Measurements from ENCODE around the genes CNKSR3 and TIAM2.

GRCh38 chr6:153130334-153130870 is 680 bp downstream of the RGS17 start:
- PRO-cap, 10 experiments: no peak in any of the 10 experiments

DNA sequence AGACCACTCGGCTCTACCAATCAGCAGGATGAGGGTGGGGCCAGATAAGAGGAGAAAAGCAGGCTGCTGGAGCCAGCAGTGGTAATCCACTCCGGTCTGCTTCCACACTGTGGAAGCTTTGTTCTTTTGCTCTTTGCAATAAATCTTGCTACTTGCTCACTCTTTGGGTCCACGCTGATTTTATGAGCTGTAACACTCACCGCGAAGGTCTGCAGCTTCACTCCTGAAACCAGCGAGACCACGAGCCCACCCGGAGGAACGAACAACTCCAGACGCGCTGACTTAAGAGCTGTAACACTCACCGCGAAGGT is 3.2 kb upstream of the RGS17 start:
- PRO-cap, 10 experiments: no peak in any of the 10 experiments

- PRO-cap, 10 experiments: peak in 4 of 10 experiments; most common plus-strand start chr6:154344137 (in 2); most common minus-strand start chr6:154343781 (in 3)
Observed at GRCh38 chr6:154343591-154344416, 12.8 kb downstream of the IPCEF1 start.

DNA sequence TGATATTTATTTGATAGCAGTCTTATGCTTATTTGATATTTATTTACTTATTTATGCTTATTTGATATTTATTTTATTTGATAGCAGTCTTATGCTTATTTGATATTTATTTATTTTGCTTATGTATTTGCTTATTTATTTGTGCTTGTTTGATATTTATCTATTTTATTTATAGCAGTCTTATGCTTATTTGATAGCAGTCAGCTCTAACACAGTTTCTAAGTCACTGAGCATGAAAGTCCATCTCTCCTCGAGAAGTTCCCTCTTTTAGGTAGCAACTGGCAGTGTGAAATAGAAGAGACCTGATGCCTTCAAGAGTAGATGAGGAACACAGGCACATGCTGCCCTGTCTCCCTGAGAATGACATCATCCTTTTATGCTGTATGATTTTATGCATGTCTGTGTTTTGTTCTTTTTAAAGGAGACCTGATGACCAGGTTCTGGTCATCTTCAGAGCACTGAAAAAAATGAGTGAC is 29.2 kb downstream of the CNKSR3 start:
- PRO-cap, 10 experiments: no peak in any of the 10 experiments

- PRO-cap, 10 experiments: no peak in any of the 10 experiments
Observed at GRCh38 chr6:154501182-154501827, 9.2 kb downstream of the CNKSR3 start.

DNA sequence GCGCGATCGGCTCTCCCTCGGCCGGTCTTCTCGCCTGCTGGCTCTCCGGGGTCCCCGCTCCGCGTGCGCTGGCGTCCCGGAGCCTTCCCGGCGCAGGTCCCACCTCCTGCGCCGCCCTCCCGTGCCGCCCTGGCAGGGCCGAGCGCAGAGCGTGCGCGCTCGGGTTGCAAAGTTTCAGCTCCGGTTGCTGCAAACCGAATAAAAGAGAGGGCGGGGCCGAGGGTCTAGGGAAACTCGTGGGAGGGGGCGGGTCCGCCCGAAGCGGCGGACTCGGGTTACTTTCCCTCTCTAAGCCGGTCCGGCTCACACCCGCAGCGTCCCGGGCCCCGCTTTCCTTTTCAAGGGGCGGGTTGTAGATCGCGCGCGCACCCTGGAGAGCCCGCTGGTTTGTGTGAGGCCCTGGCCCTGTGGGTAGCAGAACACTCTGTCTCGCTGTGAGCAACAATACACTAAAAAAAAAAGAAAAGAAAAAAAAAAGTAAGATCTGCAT is at the start of gene CNKSR3:
Gene CNKSR3, minus strand, starts transcription at position 200 of the 490 bp plus-strand sequence.
- PRO-cap, 10 experiments: peak in 9 of 10 experiments; most common plus-strand start position 278 of the sequence (in 8); most common minus-strand start position 70 of the sequence (in 5)

- PRO-cap, 10 experiments: peak in 4 of 10 experiments; most common plus-strand start chr6:154995262 (in 2)
Observed at GRCh38 chr6:154995164-154996207, at the start of gene TIAM2. TSS of gene TIAM2 (plus strand) at chr6:154995315.

DNA sequence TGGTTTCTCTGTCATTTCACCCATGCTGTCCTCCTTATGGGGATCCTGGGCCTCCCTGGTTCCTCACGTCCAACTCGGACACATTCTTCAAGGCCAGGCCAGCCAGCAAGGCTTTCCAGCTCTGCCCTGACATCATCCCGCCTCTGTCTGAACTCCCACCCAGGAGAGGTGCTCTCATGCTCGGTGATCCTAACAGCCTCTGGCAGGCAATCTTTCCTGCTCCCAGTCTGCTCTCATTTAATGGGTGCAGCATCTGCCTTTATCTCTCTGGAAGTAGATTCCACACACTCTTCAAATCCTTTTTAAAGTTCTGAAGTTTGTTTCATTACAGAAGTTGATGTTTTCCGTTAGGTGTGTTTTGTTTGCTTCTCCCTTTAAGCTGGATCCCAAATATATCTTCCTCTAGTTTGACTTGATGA is 83.4 kb downstream of the TIAM2 start:
- PRO-cap, 10 experiments: no peak in any of the 10 experiments

DNA sequence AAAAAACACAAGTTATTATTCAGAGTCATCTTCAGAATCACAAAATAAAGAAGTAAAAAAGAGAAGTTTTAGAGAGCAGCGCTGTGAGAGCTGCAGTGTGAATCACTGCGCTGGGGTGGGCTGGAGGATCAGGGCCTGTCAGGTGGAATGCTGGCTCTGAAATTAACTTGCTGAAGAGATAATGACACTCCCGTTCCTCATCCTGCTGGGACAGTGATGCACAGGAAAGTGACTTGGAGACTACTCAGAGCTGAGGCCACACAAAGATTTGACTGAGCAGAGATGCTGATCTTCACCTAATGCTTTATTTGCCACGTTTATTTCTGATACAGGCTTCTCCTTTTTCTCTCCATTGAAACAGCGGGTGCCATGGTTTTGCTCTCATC is 42.7 kb upstream of the CLDN20 start:
- PRO-cap, 10 experiments: no peak in any of the 10 experiments

- PRO-cap, 10 experiments: no peak in any of the 10 experiments
Observed at GRCh38 chr6:155257504-155258079, 6.2 kb upstream of the CLDN20 start.

GRCh38 chr6:156175932-156176591 is 601.1 kb upstream of the ARID1B start:
- PRO-cap, 10 experiments: no peak in any of the 10 experiments

DNA sequence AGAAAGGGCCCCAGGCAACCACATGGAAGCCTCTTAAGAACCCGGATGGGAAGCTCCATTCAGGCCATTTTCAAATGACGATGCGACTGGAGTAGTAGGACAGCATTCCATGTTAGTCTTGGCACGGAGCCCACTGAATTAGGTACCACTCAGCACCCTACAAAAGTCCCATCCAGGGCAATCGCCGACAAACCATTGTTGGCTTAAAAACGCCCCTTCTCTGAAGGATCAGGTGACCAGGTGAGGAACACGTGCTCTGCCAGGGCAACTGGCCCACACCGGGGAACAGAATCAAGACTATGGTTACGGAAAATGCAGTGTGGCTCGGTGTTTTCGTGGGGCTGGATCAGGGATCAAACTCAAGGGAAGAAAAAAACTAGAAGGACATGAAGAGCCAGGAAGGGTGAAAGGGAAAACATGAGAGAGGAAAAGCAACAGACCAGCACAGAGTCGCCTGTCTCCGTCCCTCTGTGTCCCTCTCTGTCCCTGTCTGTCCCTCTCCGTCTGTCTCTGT is 177.8 kb upstream of the ARID1B start:
- PRO-cap, 10 experiments: no peak in any of the 10 experiments

DNA sequence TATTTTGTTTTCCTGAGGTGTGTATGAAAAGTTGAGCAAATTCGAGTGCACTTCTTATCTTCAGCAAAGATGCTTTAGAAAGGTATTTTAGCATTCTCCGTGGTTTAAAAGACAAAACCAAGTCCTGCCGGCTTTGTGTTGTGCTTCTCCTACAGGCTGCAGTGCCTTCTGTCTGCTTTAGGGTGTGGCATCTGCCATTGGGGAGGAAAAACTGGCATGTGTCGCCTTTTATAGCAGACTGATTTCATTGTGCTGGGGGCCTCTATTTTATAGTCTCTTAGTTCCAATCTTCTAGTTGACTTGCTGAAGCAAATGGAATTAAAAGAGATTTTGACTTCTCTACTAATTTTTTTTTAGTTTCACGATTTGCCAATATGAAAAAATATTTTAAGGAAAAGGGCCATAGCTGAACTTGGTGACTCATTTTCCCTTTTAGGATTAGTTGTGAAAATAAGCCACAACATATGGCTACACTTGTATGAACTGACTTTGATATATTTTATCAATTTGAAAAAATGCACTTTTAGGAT is 2.1 kb upstream of the ARID1B start:
- PRO-cap, 10 experiments: no peak in any of the 10 experiments

DNA sequence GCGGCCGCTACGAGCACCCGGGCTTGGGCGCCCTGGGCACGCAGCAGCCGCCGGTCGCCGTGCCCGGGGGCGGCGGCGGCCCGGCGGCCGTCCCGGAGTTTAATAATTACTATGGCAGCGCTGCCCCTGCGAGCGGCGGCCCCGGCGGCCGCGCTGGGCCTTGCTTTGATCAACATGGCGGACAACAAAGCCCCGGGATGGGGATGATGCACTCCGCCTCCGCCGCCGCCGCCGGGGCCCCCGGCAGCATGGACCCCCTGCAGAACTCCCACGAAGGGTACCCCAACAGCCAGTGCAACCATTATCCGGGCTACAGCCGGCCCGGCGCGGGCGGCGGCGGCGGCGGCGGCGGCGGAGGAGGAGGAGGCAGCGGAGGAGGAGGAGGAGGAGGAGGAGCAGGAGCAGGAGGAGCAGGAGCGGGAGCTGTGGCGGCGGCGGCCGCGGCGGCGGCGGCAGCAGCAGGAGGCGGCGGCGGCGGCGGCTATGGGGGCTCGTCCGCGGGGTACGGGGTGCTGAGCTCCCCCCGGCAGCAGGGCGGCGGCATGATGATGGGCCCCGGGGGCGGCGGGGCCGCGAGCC is 1.4 kb downstream of the ARID1B start:
- PRO-cap, 10 experiments: peak in 10 of 10 experiments; most common plus-strand start position 434 of the sequence (in 6); most common minus-strand start position 250 of the sequence (in 5)

- PRO-cap, 10 experiments: no peak in any of the 10 experiments
Observed at GRCh38 chr6:156791194-156792029, 14.2 kb downstream of the ARID1B start.

- PRO-cap, 10 experiments: no peak in any of the 10 experiments
Observed at GRCh38 chr6:156848551-156849080, 71.4 kb downstream of the ARID1B start.

GRCh38 chr6:156879685-156880162 is 102.5 kb downstream of the ARID1B start:
- PRO-cap, 10 experiments: no peak in any of the 10 experiments

- PRO-cap, 10 experiments: no peak in any of the 10 experiments
Observed at GRCh38 chr6:157062317-157062839, 260.9 kb downstream of the TMEM242 start.

- PRO-cap, 10 experiments: no peak in any of the 10 experiments
Observed at GRCh38 chr6:157086426-157087141, 236.7 kb downstream of the TMEM242 start.

DNA sequence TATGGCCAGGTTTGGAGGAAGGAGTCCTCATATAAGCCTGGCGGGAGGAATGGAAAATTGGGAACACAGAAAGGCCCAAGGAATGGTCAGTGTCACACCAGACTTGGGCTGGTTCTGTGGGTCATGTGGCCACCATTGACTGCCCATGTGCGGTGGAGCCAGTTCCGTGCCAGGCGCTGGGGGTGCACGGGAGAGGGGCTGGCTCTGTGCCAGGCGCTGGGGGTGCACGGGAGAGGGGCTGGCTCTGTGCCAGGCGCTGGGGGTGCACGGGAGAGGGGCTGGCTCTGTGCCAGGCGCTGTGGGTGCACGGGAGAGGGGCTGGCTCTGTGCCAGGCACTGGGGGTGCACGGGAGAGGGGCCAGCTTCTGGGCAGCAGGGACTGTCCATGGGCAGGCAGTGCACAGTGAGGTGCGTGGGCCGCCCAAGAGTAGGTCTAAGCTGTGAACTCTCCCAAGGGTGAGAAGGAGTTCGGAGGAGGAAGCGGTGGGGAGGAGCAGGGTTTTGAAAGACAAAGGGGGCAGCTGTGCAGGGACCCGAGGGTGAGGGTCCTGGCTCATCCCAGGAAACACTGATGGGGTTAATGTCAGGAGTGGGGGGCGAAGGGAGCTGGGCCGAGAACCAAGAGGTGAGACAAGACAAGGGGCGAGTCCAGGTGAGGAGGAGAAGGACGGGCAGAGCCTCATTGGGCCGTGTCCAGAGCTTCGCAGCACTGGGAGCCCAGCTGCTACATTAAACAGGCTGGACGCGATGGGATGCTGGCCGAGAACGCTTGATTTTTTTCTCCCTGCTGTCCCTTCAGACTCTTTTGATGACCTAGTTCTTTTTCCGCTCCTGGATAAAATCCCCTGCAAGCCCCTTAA is 173.0 kb upstream of the SNX9 start:
- PRO-cap, 10 experiments: peak in 1 of 10 experiments; most common plus-strand start position 403 of the sequence (in 1)

All from Metastatic Breast Carcinoma in the Brain (tissue), 10 donors.